ENCODE results near the genes KLHL13 and LONRF3.

DNA sequence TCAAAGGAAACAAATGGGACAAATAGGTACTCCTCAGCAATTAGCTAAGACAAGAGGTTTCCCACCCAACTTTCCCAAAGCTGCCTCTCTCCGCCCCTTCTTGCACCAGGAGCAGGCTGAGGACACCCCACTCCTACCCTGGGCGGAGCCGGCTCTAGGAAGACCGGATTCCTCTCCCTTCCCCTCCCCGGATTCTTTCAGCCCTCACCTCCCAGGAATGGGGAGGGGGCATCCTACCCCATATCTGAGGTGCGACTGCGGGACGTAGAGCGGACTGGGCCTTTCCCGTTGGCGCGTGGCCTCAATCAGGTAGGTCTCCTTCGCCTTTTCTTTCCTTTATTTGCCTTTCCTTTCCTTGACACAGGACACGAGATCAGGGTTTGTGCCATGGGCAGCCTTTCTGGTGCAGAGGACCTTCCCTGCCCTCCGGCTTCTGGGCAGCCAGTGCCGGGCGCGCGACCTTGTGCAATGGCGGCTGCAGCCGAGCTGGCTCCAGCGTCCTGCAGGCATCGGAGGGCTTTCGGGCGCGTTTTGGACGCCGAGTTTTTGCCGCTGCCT lies 279.9 kb downstream of the PLS3 start:
- RRBS: no CpG with 5 or more reads among the region's 29 CpGs

DNA sequence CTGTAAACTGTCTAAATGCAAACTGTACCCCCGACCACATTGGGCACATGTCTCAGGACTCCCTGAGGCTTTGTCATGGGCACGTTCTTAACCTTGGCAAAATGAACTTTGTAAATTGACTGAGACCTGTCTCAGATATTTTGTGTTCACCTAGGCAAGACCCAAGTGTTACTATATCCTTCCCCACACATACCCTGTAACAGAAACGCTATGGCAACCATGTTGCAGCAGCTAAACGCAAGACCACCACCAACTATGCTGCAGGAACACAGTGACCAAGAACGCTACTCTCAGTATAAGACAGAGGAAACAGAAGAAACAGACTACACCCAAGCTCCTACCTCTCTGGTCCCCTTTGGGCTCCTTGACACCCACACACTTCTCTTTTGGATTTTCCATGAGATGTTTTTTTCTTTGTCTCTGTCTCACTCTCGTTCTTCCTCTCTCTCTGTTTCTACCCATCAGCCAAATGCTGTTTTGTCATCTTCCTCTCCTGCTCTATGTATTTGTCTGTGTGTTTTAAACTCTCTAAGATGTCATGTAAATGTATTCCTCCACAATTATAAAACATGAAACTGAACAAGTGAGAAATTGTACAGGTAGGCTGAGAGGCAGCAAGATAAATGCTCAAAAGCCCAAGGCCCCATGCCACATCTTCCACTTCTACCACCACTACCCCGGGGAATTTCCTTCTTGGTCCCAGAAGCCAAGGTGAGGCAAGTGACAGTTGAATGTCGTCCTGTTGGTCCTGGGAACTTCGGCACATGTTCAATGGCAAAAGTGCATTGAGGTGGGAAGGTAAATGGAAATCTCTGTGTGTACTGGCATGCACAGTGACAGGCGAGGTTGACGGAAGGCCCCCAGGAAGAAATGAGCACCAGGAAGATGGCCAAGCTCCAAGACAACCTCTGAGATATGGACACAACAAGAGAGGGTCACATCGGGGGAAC lies 273.1 kb upstream of the AGTR2 start:
- RRBS: no CpG with 5 or more reads among the region's 12 CpGs

GRCh38 chrX:115919546-115920010 lies 251.0 kb upstream of the AGTR2 start:
- RRBS: no CpG with 5 or more reads among the region's 7 CpGs

GRCh38 chrX:115935821-115936520 lies 234.6 kb upstream of the AGTR2 start:
- RRBS: no CpG with 5 or more reads among the region's 5 CpGs

- RRBS: no CpG with 5 or more reads among the region's 19 CpGs
Observed at GRCh38 chrX:115967097-115968064, 203.2 kb upstream of the AGTR2 start.

GRCh38 chrX:115968065-115969360 lies 202.0 kb upstream of the AGTR2 start:
- RRBS: 5% methylated on average over 5 of the region's 57 CpGs

GRCh38 chrX:116707944-116708345 lies 245.2 kb upstream of the CT83 start:
- RRBS: no CpG with 5 or more reads among the region's 4 CpGs

DNA sequence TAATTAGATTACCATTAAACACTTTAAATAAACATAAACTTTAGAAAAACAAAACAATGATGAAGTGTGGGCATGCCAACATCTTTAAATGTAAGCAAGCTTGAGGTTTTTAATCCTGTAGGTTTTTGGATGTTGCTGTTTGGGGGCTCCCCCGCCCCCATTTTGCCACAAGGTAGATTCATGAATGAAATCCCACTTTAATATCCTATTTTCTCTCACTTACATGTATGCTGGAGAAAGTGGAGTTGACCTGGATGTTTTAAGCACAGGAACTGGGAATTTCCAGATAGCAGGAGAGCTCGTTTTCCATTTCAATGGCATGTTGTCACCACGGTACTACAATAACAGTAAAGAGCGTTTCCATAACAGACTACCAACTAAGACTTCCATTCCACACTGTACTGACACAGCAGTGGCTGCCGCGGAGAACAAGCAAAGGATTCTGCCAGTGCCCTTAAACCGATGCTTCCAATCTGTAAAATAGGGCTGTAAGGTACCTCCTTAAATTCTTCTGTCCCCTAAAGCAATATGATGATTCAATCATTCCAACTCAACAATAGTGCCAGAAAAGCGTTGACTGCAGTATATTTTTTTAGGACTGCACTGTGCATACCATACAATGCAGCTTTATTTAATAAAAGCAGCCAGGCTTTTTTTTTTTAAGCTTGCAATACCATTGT lies 144.0 kb downstream of the KLHL13 start:
- RRBS: no CpG with 5 or more reads among the region's 8 CpGs

DNA sequence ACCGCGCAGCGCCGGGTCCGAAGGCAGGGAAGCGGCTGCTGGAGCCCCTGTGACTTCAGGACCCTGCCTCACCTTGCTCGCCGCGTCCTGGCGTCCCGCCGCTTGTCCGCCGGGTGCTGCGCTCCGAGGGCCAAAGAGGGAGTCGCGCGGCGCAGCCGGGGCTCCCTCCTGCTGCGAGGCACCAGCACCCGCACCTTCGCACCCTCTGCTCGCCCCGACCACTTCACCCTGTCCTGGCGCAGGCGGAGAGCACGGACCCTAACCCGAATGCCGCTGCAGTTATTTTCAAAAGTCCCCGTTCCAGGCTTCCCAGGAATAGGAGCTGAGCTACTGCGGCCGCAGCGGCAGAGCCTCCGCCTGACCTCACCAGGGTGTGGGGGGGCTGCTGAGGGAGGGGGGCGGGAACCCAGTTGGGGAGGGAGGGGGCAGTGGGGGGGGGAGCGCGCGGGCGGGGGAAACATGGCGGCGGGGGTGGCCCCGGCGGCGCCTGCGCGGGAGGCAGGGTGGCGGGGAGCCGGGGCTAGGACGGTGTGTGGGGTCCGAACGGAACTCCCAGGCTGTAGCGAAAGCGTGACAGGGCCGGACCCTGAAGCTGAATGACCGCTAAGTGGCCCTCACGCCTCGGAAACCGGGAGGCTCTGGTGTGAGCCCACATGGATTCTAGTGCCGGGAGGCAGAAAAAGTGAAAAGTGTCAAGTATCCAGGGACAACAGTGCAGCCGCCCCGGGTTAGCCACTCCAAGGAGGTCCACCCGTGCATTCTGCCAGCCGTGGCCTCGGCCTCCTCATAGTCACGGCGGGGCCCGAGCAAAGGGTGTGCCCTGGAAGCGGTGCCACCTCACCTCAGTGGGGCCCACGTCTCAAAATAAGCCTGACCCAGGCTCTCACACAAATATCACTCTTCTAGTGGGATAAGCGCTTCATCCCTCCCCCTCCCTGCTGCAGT lies at the start of gene KLHL13:
TSS of gene KLHL13 (minus strand) at position 375 of the 945 bp plus-strand sequence.
- RRBS: under 1% methylated on average over 30 of the region's 72 CpGs

DNA sequence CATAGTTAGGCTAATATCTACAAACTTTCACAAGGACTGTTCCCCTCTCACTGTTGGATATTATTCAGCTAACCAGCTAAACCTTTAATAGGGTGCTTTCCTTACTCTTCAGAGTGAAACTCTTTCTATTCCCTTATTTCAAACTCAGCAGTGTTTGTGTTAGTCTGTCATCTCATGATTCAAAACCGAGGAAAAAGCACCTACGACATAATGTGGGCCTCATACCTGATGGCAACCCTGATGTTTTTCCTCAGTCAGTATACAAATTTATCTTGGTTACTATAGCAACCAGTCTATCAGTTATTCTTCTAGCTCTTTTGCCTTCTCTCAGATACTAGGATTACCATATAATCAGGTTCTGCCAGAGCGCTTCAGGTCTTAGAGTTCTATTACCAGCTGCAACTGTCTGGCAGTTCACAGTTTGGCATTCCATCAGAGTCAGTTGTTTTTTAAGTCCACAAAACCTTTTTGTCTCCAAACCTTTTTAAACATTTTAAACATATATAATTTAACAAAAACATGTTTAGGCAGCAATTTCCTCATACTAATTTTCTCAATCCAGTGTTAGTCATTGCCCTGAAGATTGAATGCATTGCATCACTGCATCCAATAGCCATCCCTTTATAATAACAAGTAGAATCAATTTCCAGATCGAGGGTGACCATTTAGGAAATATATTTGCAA lies 7.3 kb downstream of the WDR44 start:
- RRBS: no CpG with 5 or more reads among the region's 4 CpGs

DNA sequence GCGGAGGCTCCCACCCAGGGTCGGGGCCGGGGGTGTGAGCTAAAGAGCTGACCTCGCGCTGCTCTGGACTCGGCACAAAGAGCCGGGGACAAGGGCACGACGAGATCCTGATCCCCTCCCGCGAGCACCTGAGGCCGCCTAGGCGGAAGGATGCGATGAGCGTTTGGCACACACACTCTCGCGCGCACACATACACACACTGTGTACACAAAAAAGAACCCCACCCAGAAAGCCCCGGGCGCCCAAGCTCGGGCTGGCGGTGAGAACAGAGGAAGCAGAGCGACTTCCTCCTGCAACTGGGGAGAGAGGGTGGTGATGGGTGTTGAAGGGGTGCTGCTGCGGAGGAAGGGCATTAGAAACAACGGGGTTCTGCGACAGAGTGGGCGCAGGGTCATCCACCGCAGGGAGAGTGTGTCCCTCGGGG lies 742 bp downstream of the DOCK11 start:
- RRBS: 1% methylated on average over 7 of the region's 29 CpGs

DNA sequence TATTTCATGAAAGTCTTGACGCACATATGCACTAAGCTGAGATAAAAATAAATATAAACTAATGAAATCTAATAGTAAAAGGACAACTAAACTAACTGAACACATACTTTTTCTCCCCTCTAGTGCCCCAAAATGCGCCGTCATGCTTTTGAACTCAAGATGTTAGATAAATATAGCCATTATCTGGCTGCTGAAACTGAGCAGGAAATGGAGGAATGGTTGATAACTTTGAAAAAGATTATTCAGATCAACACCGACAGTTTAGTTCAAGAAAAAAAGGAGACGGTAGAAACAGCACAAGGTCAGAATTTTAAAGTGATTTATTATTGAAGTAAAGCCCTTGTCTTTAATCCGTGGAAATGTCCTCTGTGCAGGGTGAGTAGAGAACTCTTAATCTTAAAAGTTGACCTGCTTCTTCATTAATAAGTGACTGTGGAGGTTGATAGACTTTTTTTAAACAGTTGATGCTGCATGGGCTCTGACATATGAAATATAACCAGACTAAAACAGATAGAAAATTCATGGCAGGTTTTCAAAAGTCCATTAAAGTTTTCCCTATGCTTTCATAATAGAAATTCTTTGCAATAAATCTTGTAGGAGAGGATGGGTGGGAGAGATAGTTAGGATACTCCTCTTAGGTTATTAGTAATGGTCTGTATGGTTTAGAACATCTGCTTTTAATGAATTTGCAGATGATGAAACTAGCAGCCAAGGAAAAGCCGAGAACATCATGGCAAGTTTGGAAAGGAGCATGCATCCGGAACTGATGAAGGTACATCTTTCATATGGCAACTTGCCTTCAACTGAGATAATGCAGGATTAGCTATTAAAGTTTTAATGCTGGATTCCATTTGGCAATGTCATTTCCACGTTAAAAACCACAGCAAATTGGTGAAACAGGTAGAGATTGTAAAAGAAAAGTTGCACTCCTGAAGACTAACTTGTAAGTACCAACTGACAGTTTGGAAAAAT lies 70.6 kb downstream of the DOCK11 start:
- RRBS: no CpG with 5 or more reads among the region's 9 CpGs

- RRBS: no CpG with 5 or more reads among the region's 5 CpGs
Observed at GRCh38 chrX:118775131-118775641, 47.8 kb downstream of the IL13RA1 start.

GRCh38 chrX:118973724-118974298 lies 607 bp upstream of the LONRF3 start:
- RRBS: 4% methylated on average over 8 of the region's 30 CpGs

- RRBS: 5% methylated on average over 16 of the region's 30 CpGs
Observed at GRCh38 chrX:118974299-118974798, at the start of gene LONRF3. TSS of gene LONRF3 (plus strand) at chrX:118974618.

DNA sequence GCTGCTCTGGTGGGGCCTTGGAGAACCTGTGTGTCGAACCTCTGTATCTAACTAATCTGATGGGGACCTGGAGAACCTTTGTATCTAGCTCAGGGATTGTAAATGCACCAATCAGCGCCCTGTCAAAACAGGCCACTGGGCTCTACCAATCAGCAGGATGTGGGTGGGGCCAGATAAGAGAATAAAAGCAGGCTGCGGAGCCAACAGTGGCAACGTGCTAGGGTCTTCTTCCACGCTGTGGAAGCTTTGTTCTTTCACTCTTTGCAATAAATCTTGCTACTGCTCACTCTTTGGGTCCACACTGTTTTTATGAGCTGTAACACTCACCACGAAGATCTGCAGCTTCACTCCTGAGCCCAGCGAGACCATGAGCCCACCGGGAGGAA lies 42.5 kb upstream of the CT47C1 start:
- RRBS: no CpG with 5 or more reads among the region's 8 CpGs

DNA sequence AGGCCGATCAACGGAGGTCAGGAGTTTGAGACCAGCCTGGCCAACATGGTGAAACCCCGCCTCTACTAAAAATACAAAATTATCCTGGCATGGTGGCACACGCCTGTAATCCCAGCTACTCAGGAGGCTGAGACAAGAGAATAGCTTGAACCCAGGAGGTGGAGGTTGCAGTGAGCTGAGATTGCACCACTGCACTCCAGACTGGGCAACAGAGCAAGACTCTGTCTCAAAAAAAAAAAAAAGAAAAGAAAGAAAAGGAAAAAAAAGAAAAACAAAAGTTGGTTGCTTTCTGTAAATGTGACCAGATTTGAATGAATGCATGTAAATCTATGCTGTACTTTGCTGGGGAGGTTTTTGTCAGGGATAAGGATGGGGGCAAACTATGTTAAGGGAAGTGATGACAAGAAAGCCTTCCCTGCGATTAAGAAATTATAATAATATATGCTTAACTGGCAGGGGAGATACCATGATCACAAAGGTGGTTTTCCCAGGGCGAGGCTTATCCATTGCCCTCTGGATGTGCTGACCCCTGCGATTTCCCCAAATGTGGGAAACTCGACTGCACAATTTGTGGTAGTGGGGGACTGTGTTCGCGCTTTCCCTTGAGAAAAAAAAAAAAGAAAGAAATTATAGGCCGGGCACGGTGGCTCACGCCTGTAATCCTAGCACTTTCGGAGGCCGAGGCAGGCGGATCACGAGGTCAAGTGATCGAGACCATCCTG lies 24.3 kb downstream of the SLC25A43 start:
- RRBS: no CpG with 5 or more reads among the region's 18 CpGs

- RRBS: no CpG with 5 or more reads among the region's 9 CpGs
Observed at GRCh38 chrX:119654940-119655649, 37.9 kb downstream of the SEPTIN6 start.

DNA sequence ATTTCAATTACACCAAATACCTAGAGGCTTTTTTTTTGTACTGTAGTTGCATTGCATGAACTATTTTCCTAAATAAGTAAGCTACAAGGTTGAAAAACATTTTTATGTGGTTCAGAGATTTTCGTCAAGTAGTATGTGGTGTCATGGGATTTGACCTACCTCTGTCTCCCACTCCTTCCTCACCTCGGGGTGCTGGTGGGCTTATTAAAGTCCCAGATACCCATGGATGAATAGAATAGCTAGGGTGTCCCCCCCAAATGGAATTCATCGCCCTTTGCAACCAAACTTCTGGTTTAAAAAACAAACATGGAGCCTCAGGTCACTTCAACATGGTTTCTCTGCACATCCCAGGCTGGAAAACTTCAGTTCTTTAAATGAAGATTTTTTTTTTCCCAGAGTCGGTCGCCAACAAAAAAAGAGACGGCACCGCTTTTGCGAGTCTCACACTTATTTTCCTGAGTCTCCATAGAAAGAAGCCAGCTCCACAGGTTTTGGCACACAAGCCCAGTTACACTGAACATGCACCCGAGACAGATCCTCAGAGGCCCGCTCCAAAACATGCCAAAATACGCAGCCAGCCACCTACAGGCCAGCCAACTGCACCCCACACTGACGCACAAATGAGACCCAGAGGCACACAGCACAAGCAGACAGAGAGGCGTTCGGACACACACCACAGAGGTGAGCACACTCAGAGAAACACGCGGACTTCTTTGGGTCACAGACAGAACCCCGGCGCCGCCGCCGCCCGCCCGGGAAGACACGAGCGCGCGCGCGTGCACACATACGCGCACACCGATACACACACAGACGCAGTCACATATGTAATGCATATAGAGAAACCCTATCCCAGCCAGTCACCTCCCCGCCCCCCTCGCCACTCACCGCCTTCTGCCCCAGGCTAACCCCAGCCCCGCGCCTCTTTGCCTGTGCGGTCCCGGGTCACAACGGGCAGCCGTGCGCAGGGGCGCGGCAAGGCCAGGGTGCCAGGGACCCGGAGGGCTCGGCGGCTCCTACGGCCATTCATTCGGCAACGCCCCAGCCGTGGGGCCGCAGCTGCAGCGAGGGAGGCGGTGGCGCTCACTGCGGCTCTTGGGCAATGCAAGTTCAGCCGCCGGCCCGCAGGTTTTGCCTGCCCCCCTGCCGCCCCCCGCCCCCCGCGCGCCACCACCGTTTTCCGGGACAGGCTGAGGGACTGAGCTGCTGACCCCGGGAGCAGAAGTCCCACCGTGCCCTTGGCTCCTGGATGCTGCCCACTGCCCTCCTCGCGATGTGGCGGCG lies 801 bp downstream of the SEPTIN6 start:
- RRBS: under 1% methylated on average over 10 of the region's 73 CpGs

DNA sequence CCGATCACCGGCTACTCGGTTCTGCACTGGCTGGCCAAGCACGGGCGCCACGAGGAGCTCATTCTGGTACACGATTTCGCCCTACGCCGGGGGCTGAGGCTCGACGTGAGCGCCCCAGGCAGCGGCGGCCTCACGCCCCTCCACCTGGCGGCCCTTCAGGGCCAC lies 594 bp downstream of the SOWAHD start:
- RRBS: 3% methylated on average over 7 of the region's 17 CpGs